Fibroblast of villous mesenchyme (primary cell): ENCODE measurements around the genes FRG1 and FRG2.

- CAGE, long polyA plus RNA, result no peak
Measured at GRCh38 chr4:188400288-188401088, 261.2 kb downstream of the TRIML1 start.

GRCh38 chr4:188455328-188455651 lies 316.0 kb downstream of the TRIML1 start:
- CAGE, long polyA plus RNA, result no peak

GRCh38 chr4:188555270-188555920 lies 416.2 kb downstream of the TRIML1 start:
- CAGE, long polyA plus RNA, result no peak

- CAGE, long polyA plus RNA, result no peak
Measured at GRCh38 chr4:188738079-188738822, 599.0 kb downstream of the TRIML1 start.

GRCh38 chr4:188956770-188957133 lies 817.5 kb downstream of the TRIML1 start:
- CAGE, long polyA plus RNA, result no peak

DNA sequence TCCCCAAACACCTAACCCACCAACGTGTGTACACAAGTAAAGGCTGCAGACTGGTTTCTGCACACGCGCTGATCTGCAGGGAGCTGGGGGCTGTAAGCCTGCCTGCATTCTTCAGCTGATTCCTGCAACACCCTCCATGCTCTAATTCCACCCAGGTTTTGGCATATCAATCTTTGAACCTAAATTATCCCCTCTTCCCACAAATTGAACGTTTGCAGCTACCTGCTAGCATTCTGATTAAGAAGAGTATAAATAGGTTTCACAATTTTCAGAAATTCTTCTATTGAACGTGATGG lies 820.3 kb downstream of the TRIML1 start:
- CAGE, long polyA plus RNA, result no peak

- CAGE, long polyA plus RNA, result no peak
Measured at GRCh38 chr4:189810735-189811268, 129.9 kb upstream of the FRG1 start.

DNA sequence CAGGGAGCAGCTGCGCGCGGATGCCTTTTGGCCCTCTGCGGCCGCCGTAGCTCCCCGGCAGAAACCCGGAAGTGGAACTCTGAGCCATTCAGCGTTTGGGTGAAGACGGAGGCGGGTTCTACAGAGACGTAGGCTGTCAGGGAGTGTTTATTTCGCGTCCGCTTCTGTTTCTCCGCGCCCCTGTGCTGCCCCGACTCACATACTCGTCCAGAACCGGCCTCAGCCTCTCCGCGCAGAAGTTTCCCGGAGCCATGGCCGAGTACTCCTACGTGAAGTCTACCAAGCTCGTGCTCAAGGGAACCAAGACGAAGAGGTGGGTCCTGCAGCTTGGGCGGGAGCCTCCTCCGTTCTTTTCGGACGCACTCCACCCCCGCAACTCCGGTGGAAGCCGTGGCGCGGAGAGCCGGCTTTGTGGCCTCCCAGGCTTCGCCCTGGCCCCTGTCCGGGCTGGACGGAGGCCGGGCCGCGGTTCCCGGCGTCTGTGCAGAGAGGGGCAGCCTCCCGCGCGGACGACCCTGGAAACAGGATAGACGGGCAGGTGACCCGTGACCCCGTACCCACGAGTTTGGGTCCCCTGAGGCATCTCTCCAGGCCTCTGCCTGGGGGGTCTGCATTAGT lies at the start of gene FRG1:
Gene FRG1 (plus strand): TSS at position 114 of the 618 bp plus-strand sequence.
- CAGE, long polyA plus RNA, result no peak

DNA sequence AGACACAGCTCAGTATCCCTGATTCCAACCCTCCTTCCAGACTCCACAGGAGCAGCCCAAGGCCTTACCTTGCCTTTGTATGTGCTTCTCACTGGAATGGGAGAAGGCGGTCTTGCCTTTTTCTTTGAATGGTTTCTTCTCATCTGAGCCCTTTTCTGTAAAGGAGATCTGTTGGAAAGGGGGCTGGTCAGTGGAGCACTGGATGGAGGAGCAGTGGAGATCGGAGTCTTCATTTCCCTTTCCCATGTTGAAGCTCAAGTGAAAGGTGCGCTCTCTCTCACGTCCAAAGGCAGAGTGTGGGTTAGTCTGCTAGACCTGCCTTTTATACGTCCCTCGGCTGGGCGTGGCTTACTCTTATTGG lies at the start of gene FRG2:
Gene FRG2 (minus strand): TSS at position 298 of the 361 bp plus-strand sequence.
- CAGE, long polyA plus RNA, result no peak